Ovary (tissue), 7 donors: ENCODE data around the gene IGSF5.

DNA sequence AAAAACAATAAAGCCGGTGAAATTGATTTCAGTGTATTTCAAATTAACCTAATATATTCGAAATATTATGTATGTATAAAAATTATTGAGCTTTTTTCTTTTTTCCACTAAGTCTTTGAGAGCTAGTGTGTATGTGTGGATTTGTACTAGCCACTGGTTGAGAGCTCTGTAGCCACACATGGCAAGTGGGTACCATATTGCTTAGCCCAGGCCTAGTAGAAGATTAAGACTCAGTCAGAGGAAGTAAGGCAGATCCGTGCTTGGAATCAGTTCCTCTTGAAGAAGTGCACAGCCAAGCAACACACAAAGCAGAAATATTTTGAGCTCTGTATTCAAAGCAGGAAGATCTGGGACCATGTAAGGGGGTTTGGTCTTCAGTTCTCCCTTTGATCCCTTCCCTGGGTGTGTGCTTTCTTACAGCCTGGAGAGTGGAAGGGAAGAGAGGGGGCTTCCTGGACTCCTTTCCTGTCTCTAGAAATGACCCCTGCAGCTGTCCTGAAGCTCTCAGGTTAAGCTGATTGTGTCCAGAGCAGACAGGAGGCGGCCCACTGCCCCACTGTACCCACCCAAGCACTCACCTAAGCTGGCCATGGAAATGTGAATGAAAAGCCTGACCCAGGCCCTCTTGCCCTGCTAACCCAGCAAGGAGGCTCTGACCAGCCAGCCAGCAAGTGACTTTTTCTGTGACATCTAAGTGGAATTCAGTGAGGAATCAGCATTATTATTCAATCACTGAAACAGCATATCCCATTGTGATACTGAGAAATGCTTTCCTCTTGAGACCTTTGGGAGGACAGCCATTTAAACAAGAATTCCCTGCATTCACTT is 3.6 kb downstream of the ETS2 start:
- PRO-cap, 7 experiments = no peak in any of the 7 experiments
- RAMPAGE, long total RNA, 2 experiments = no peak in any of the 2 experiments

GRCh38 chr21:38916819-38917459 is 111.2 kb downstream of the ETS2 start:
- PRO-cap, 7 experiments = no peak in any of the 7 experiments
- RAMPAGE, long total RNA, 2 experiments = no peak in any of the 2 experiments

- PRO-cap, 7 experiments = peak in 4 of 7 experiments; most common plus-strand start chr21:38989833 (in 1); most common minus-strand start chr21:38989764 (in 4)
- RAMPAGE, long total RNA, 2 experiments = no peak in any of the 2 experiments
These were observed 184.1 kb downstream of the ETS2 start for GRCh38 chr21:38989625-38990349.

GRCh38 chr21:39182681-39183089 is 566 bp downstream of the PSMG1 start:
- PRO-cap, 7 experiments = no peak in any of the 7 experiments
- RAMPAGE, long total RNA, 2 experiments = no peak in any of the 2 experiments

GRCh38 chr21:39264193-39265088 is 49.0 kb downstream of the BRWD1 start:
- PRO-cap, 7 experiments = no peak in any of the 7 experiments
- RAMPAGE, long total RNA, 2 experiments = no peak in any of the 2 experiments

- PRO-cap, 7 experiments = no peak in any of the 7 experiments
- RAMPAGE, long total RNA, 2 experiments = no peak in any of the 2 experiments
These were observed 1.2 kb downstream of the SH3BGR start for GRCh38 chr21:39452952-39453469.

DNA sequence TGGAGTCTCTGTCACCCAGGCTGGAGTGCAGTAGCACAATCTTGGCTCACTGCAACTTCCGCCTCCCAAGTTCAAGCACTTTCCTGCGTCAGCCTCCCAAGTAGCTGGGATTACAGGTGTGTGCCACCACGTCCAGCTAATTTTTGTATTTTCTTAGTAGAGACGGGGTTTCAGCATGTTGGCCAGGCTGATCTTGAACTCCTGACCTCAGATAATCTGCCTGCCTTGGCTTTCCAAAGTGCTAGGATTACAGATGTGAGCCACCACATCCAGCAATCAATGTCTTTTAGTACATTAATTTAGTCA is 34.9 kb downstream of the SH3BGR start:
- PRO-cap, 7 experiments = no peak in any of the 7 experiments
- RAMPAGE, long total RNA, 2 experiments = no peak in any of the 2 experiments

GRCh38 chr21:39579773-39580237 is 32.9 kb upstream of the B3GALT5 start:
- PRO-cap, 7 experiments = no peak in any of the 7 experiments
- RAMPAGE, long total RNA, 2 experiments = no peak in any of the 2 experiments

- PRO-cap, 7 experiments = no peak in any of the 7 experiments
- RAMPAGE, long total RNA, 2 experiments = no peak in any of the 2 experiments
These were observed at the start of gene IGSF5 for GRCh38 chr21:39744737-39745424. TSS of gene IGSF5 (plus strand) at chr21:39745183.

GRCh38 chr21:41164992-41165652 is 2.8 kb upstream of the BACE2 start:
- PRO-cap, 7 experiments = no peak in any of the 7 experiments
- RAMPAGE, long total RNA, 2 experiments = no peak in any of the 2 experiments

DNA sequence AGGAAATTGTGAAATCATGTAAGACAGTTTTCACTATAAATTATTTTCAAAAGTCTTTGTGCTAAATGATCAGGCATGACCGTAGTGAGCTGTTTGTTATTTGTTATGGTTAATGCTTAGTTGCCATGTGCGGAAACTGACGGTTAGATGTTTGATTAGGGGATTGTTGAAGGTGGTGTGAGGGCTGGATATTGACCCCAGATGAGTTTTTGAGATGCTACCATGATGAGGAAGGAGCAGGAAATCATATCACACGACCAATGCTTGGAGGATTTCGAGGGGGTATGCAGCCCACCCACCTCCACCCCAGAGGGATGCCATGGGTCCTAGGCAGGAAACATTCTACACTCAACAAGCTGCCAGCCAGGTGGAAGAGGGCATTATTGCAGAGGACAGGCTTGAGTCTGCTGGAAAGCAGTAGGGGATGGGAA is 34.1 kb downstream of the BACE2 start:
- PRO-cap, 7 experiments = no peak in any of the 7 experiments
- RAMPAGE, long total RNA, 2 experiments = no peak in any of the 2 experiments

- PRO-cap, 7 experiments = no peak in any of the 7 experiments
- RAMPAGE, long total RNA, 2 experiments = no peak in any of the 2 experiments
These were observed 29.5 kb upstream of the MX1 start for GRCh38 chr21:41396378-41397125.

- PRO-cap, 7 experiments = no peak in any of the 7 experiments
- RAMPAGE, long total RNA, 2 experiments = no peak in any of the 2 experiments
These were observed 6.1 kb downstream of the MX1 start for GRCh38 chr21:41432238-41432527.

- PRO-cap, 7 experiments = no peak in any of the 7 experiments
- RAMPAGE, long total RNA, 2 experiments = no peak in any of the 2 experiments
These were observed 39.6 kb downstream of the TMPRSS2 start for GRCh38 chr21:41468284-41468814.

DNA sequence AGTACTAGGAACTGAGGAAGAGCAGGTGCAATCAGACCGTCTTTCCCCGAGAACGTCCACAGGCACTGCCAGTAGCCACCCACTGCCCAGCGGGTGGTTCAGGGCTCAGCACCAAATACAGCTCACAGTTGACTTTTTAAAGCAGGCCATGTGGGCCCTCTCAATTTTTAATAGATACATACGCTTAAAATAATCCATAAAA is 9.1 kb downstream of the TMPRSS2 start:
- PRO-cap, 7 experiments = no peak in any of the 7 experiments
- RAMPAGE, long total RNA, 2 experiments = no peak in any of the 2 experiments

GRCh38 chr21:41510398-41511170 is 2.6 kb upstream of the TMPRSS2 start:
- PRO-cap, 7 experiments = no peak in any of the 7 experiments
- RAMPAGE, long total RNA, 2 experiments = no peak in any of the 2 experiments

- PRO-cap, 7 experiments = no peak in any of the 7 experiments
- RAMPAGE, long total RNA, 2 experiments = no peak in any of the 2 experiments
These were observed 58.7 kb upstream of the TMPRSS2 start for GRCh38 chr21:41566502-41567208.

GRCh38 chr21:41574297-41574763 is 66.4 kb upstream of the TMPRSS2 start:
- PRO-cap, 7 experiments = no peak in any of the 7 experiments
- RAMPAGE, long total RNA, 2 experiments = no peak in any of the 2 experiments

DNA sequence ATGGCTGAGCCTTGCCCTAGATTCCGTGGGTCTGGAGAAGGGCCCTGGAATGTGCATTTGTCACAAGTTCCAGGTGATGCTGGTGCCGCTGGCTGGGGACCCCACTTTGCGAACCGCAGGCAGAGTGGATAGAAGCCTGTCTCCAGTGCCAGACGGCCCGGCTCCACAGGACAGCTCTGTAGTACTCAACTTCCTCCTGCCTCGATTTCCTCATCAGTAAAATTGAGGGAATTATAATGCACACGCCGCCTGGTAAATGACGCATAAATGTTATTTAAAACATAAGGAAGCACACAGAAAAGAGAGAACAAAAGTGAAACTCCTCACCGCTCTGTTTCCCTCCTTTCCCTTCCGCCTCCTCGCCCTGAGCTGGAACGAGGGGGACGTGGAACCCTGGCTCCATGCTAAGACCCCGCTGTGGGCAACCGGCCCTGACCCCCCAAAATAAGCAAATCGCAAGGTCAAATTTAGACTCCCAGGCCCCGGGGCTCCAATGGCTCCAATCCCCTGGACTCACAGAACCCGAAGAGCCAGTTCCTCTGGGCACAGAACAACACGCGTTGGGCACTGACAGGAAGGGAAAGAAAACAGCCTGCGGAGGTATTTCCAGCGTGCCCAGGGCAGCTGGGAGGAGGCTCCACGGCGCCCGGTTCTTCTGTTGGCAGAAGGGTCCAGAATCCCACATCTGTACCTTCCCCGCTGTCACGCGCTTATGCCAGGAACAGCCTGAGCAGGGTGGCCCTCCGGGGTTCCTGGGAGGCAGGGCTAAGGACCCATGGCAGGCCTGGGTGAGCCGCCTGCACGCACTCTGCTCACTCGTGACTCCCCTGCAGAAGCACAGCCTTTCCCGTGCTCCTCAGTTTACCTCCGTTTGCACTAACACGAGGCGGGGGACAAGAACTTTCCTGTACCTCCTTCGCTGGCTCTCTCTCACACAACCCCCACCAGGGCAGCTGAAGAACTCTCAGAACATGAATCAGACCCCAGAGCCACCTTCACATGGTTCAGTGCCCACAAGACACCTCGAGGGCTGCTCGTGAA is 85.6 kb downstream of the RIPK4 start:
- PRO-cap, 7 experiments = no peak in any of the 7 experiments
- RAMPAGE, long total RNA, 2 experiments = no peak in any of the 2 experiments

GRCh38 chr21:41725468-41726521 is 41.1 kb downstream of the RIPK4 start:
- PRO-cap, 7 experiments = no peak in any of the 7 experiments
- RAMPAGE, long total RNA, 2 experiments = no peak in any of the 2 experiments